Pulmonary artery (tissue), 1 donor: ENCODE measurements around a stretch of chr5.

DNA sequence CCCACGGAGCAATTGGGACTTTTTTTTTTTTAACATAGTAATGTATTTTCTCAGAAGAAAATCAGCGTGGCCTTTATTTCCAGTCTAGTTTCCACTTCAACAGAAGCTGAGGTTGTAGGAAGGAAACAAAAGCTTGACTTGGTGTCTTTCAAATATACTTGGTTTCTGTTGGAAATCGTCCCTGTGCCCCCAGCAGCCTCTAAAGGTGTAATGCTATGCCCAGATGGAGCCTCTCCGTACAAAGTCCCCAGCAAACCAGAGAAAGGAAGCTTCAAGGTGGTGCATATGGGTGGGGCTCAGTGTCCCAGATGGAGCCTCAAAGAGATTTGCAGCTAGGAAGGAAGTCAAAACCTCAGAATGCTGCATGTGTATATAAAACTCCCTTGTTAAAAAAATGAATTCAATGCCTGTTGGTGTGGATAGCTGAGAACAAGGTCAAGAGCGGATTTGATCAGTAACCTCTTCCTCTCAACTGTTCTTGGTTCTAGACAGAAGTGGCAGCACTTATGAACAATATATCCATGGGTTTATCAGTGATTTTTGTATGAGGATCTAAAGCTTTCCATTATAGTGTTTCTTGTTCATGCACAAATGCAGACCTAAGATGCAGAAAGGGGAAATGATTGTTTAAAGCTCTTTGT lies 2.4 kb downstream of the GPR150 start:
- PRO-cap = no peak

DNA sequence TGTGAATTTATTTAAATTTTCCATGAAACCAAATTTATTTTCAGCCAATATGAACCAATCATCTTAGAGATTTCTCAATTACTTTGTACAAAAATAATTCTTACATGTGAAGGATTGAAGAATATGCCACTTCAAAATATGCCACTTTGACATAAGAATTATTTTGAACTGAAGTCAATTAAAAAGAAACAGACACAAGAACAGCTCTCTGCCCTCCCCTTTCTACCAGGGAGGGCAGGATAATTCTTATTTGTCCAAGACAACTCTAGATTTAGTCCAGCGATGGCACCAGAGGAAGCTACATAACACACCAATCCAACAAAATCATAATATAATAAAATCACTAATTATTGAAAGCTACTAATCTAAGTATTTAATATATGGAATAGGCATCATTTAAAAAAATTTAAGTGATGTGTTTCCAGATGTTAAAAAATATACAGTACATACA lies 11.8 kb upstream of the SPATA9 start:
- PRO-cap = no peak

DNA sequence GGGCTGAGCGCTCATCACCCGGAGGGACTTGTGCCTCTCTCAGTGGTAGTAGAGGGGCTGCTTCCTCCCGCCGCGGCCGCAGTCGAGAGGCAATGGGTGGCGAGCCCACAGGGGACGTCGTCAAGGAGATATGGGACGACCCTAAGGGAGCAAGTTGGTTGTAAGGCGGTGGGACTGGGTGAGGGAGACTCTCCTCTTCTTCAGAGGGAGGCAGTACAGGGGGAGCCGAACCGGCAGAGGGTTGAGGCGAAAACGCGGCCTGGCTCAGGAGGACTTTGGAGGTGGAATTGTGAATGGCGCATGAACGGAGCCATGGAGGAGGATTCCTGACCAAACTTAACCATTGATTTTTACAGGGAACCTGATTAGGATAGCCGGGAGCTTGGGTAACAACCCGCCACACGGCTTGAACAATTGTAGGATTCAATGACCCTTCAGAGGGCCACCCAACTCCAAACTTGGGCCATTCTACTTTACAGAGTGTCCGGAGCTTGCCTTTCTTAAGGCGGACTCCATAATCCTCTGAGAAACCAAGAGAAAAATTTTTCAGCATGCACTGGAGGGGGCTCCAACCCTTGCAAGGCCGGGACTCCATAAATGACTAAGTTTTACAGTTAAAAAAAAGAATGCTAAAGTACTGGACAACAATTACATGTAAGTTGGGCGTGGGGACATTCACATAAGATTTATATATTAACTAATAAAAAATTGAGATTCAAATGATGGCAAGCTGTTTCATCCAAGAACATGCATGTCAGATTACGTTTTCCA lies 19.5 kb upstream of the RHOBTB3 start:
- PRO-cap = no peak

DNA sequence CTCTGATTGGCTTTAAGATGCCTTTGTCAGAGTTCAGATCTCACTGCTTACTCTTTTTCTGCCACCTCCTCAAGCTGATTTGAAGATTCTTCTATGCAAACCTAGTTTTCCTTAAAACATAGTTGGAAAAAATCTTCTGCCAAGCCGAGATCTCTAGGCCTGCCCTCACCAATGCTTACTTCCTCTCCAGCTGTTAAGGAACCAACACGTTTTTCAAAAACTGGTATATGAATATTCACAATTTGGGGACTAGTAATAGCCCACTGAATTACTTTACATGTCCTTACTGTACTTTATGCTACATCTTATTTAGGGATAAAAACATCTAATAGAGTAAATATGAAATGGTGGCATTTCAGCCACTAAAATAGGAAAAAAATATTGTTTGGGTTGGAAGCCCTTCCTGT lies 4.0 kb upstream of the RHOBTB3 start:
- PRO-cap = no peak

GRCh38 chr5:95732241-95732434 lies 1.0 kb downstream of the RHOBTB3 start:
- PRO-cap = no peak

DNA sequence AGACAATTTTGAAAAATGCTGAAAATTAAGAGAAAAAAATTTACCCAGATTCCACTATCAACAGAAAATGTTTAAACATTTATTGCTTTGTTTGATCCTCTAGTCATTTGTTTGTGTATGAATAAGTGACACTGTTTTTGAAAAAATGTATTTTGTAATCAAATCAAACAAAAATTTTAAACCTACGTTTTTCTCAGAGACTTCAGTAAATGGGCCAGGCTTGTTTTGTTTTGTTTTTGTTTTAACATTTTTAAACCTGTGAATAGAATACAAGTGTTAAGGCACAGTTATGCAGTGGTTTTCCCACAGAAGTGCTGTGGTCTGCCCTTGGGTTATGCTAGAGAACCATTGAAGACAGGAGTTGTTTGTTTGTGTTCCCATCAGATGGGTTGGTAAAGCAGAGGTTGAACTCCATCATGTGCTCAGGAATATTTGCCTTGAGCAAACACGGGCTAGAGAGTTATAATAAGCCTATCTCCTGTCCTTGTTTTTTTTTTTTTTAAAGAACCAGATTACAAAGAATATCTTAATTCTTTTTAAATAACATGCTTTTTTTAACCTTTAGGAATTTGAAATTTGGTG lies 28.4 kb downstream of the RHOBTB3 start:
- PRO-cap = no peak

GRCh38 chr5:95790232-95791257 lies 32.0 kb downstream of the GLRX start:
- PRO-cap = no peak

- PRO-cap = no peak
These were observed 6.8 kb downstream of the GLRX start for GRCh38 chr5:95815789-95816118.

DNA sequence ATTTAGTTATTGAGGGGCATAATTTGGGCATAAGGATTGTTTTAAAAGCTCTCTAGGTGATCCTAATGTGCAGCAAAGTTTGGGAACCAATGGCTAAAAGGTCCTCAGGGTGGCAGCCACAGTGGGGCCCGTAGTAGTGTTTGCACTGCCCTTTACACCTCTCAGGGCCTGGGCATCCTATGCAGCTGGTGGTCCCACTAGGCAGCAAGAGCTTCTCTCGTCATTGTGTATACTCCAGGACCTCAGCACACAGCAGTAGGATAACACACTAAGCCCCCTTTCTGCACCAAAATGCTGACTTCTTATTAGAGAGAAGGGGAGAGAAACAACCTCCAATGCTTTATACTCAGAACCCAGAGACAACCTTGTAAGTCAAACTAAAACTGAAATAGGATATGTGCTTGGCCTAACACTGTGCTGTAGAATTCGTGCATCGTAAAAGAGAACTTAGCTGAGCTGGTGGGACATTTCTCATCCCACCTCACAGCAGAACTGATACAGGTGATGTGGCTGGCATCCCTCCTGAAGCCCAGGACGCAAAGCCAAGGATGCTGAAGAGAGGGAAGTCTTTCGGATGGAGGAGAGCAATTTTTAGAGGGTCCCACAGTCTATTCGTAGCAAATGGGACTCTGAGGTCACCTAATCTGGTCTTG lies 1.2 kb downstream of the GLRX start:
- PRO-cap = no peak

GRCh38 chr5:95824582-95824741 lies 1.9 kb upstream of the GLRX start:
- PRO-cap = no peak

- PRO-cap = no peak
These were observed 31.0 kb upstream of the GLRX start for GRCh38 chr5:95853423-95854053.

GRCh38 chr5:95857221-95857856 lies 34.8 kb upstream of the GLRX start:
- PRO-cap = no peak

DNA sequence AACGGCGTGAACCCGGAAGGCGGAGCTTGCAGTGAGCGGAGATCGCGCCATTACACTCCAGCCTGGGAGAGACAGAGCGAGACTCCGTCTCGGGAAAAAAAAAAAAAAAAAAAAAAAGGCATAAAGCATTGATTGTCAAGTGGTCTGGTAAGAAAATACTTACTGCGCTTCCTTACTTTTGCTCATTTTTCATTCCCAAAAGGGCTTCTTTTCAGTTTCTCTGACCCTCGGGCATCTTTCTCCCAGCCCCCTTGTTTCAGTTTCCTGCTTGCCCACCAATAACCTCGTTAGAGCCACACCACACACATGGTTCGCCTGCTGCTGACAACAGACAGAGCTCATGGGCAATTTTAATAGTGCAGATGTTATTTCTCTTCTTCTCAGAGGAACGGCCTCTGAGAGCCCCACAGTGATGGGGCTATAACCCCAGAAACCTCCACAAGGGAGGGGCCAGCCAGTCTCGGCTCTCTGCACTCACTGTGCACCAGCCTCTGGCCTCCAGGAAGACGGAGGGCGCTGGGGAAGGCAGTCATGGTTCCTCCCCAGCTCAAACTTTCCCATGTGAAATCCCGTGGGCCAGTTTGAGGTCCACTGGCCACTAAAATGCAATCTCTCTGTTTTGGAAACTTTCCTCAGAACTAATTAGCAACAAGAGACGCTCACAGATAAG lies 55.6 kb upstream of the GLRX start:
- PRO-cap = no peak

GRCh38 chr5:95898053-95899077 lies 63.3 kb downstream of the ELL2 start:
- PRO-cap = no peak

DNA sequence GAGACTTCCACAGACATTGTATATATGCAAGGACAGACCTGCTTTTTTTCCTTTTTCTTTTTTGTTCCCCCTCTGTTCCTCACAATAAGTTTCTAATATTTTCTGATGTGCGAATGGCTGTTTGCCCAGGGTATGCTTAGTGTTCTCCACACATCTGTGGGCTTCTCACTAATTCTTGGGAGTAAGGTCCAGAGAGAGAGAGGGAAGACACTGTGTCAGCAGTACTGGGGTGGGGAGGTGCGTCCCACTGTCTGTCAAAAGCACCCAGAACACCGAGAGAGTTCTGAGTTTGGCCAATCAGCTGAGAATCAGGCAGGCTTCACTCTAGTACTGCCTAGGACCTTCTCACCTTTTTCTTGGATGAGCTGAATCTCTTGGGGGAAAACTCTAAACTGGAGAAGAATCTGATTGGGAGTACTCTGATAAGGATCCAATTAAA lies 61.8 kb downstream of the ELL2 start:
- PRO-cap = no peak

DNA sequence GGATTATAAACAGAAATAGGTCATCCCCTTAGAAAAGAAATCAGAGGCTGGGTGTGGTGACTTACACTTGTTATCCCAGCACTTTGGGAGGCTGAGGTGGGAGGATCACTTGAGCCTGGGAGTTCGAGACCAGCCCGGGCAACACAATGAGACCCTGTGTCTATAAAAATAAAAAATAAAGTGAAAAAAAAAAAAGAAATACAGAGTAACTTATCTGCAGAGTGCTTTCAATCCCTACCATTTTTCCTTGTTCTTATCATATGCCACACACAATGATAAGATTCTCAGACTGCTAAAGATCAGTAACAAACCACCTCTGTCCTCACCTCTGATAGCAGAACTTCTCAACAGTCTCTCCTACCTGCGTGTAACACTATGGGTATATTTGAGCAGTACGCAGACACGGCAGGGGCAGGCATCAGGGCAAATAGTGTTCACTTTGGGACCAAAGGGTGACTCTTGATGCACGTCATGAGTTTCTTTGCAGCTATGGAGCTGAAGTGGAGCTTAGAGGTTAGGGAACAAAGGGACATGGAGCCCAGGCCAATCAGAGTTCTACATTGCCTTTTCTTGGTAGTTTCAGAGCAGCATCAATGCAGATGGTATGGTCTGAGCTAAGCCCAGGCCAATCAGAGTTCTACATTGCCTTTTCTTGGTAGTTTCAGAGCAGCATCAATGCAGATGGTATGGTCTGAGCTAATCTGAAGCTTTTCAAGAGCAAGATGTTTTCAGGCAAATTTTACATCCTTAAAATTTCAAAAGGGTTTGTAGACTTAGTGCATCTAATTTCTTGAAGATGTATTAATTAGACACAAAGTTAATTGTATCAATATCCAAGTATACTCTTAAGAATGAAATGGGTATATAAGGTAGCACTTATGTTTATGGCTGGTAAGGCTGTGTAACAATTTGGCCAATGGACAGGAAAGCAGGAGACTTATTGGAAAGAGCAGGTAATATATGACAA lies 38.3 kb downstream of the ELL2 start:
- PRO-cap = no peak

- PRO-cap = no peak
These were observed 11.7 kb downstream of the ELL2 start for GRCh38 chr5:95949922-95950330.

- PRO-cap = no peak
These were observed 156.3 kb upstream of the ELL2 start for GRCh38 chr5:96117893-96118412.

DNA sequence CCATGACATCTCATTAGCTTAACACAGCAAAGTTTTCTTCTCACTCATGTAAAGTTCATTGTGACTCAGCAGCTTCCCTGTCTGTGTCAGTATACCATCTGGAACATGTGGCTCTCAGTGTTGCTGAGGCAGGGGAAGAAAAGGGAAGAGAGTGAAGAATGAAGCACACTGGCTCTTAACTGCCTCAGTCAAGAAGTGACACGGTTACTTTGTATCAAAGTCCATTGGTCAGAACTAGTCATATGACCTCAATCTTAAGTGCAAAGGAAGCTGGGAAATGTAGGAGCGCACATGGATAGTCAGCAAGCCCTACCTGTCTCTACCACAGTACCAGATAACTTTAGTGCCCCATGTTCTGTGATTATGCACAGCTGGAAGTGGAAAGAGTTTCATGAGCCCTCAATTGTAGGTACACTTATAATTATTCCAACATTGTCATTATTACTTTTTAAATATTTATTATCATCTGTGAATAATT lies 185.1 kb upstream of the ELL2 start:
- PRO-cap = no peak

DNA sequence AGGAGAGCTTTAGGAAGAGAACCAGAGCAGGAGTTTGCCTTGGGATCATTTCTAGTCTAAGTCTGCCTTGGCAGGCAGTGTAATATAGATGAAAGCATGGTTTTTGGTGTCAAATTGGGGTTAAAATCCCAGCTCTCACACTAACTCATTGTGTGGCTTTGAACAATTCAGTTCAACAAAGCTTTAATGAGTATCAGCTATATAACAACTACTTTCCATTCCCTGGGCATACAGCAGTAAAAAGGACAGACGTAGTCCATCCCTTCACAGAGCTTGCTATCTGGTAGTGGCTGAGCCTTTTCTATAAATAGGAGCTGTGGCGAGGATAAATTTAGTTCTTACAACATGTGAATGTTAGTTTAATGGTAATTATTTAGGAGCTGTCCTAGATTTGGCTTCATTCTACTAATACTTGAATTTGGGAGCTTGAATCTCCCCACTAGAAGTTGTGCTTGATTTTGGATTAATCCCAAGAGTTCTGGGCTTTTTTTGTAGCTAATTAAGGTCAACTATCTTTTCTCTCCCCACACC lies 197.8 kb downstream of the PCSK1 start:
- PRO-cap = unidirectional peak, minus-strand start at position 278 of the sequence